Cardiac fibroblast (primary cell): ENCODE data around the gene PDSS1.

- RRBS: no CpG with 5 or more reads among the region's 5 CpGs
Measured at GRCh38 chr10:24417032-24417365, 208.1 kb downstream of the KIAA1217 start.

- RRBS: 94% methylated on average over 5 of the region's 19 CpGs
Measured at GRCh38 chr10:24524169-24524734, 199.4 kb downstream of the ARHGAP21 start.

DNA sequence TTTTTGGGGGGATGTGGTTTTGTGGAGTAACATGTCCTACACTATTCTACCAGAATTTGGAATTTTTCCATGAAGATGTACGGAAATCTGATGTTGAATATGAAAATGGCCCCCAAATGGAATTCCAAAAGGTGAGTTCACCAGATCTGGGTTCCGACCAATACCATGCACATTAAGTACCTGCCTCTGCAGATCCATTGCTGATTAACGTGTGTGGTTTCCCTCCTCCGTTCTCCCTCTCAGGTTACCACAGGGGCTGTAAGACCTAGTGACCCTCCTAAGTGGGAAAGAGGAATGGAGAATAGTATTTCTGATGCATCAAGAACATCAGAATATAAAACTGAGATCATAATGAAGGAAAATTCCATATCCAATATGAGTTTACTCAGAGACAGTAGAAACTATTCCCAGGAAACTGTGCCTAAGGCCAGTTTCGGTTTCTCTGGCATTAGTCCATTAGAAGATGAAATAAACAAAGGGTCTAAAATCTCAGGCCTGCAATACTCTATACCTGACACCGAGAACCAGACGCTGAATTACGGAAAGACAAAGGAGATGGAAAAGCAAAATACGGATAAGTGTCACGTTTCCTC, 181.0 kb downstream of the ARHGAP21 start:
- RRBS: no CpG with 5 or more reads among the region's 10 CpGs

DNA sequence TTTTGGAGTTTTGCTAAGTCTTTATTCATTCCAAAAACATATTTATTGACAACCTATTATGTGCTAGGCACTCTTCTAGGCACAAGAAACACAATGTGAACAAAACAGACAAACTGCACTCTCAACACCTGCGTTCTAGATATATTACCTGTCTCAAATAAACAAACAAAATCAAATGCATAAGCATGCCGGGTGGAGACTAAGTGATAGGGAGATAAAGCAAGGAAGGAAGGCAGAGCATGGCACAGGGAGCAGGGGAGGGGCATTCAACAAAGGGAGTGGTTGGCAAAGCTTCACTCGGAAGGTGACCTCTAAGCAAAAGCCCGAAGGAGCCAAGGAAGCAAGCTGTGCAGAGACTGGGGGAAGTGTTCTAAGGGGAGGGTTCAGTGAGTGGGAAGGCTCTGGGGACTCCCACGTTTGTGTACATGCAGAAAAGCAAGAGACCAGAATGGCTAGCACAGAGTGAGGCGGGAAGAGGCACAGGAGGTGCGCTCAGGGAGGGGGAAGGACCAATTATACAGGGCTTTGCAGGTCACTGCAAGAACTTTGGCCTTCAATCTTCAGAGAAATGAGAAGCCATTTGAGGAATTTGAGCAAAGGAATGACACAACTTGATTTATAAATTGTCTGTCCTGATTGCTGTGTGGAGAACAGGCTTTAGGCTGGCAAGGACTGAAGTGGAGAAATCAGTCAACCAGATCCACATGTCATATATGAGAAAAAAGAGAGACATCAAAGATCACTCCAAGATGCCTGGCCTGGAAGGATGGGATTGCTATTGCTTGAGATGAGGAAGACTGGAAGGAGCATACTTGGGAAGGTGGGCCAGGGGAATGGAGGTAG, 7.4 kb downstream of the ARHGAP21 start:
- RRBS: no CpG with 5 or more reads among the region's 7 CpGs

- RRBS: no CpG with 5 or more reads among the region's 7 CpGs
Measured at GRCh38 chr10:24901538-24902206, 50.7 kb downstream of the PRTFDC1 start.

DNA sequence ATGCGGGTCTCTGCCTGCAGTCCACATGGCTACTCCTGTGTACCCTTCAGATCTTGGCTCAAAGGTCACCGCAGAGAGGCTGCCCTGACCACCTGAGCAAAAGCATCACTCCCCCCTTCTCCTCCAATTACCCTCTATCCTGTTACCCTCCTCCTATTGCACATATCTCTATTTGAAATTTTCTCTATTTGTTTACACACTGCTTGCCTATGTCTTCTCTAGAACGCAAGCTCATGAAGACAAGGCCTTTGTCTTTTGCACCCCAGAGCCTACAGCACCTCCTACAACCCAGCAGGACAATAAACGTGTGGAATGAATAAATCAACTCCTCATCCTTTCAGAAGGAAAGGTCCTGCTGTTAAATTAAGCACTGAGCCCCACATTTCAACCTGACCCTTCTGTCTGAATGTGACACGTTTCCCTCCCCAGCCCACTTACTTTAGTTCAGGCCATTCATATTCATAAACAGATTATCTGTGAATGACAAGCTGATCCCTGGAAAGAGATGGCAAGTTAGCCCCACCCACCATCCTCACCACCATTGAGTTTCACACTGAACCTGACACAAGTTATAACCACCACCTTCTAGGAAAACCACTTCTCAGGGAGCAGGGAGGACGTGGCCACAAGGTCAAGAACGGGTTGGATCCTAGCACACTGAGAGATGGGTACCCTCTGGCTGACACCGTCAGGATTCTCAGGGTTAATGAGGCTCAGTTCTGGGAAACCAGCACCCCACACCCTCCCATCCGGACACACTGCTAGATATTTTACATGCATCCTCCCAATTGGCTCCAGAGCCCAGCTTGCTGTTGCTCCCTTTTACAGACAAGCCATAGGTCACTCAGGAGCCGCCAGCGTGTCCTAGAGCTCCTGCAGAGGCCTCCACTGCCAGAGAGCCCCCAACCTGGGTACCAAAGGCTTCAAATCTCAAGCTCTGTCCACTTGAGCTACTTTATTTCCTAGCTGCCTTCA, 1.0 kb downstream of the PRTFDC1 start:
- RRBS: no CpG with 5 or more reads among the region's 11 CpGs

DNA sequence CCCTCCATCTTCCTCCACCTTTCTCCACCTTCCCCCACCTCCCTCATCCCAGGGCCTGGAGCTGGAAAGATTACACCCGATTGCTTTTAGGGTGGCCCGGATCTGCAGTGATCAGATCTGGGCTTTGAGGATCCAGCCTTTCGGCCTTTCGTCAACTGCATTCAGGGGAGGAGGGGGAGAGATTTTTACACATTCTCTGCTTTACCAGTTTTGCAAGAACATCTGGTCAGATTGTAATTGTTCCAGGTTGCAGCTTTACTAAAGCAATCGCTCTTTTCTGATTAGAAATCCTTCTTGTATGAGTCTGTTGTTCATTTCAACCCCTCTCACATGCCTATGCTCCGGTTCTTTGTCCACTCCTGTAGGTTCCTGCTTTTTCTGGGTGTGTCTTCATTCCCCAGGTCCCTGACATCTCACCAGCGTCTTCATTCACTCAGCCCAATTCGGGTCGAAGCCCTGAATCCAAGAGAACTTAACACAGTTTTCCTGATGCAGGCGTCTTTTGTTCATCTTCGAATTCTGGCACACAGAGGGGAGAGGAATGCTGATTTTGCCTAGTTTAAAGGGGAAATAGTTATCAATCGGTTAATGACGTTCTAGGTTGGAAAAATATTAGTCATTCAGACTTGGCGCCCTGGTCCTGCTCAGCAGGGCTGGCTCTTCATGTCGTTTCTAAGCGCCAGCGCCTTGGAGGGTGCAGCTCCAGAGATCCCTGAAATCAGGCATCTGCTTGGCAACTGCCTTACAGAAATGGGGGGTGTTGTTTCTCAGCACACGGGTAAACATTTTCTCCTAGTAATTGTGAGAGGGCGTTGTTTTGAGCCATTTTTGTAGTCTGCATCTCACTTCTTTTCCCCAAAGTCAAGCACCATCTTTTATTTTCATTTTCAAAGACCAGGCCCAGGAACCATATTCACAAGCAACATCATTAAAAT, 1.1 kb upstream of the PRTFDC1 start:
- RRBS: no CpG with 5 or more reads among the region's 19 CpGs

DNA sequence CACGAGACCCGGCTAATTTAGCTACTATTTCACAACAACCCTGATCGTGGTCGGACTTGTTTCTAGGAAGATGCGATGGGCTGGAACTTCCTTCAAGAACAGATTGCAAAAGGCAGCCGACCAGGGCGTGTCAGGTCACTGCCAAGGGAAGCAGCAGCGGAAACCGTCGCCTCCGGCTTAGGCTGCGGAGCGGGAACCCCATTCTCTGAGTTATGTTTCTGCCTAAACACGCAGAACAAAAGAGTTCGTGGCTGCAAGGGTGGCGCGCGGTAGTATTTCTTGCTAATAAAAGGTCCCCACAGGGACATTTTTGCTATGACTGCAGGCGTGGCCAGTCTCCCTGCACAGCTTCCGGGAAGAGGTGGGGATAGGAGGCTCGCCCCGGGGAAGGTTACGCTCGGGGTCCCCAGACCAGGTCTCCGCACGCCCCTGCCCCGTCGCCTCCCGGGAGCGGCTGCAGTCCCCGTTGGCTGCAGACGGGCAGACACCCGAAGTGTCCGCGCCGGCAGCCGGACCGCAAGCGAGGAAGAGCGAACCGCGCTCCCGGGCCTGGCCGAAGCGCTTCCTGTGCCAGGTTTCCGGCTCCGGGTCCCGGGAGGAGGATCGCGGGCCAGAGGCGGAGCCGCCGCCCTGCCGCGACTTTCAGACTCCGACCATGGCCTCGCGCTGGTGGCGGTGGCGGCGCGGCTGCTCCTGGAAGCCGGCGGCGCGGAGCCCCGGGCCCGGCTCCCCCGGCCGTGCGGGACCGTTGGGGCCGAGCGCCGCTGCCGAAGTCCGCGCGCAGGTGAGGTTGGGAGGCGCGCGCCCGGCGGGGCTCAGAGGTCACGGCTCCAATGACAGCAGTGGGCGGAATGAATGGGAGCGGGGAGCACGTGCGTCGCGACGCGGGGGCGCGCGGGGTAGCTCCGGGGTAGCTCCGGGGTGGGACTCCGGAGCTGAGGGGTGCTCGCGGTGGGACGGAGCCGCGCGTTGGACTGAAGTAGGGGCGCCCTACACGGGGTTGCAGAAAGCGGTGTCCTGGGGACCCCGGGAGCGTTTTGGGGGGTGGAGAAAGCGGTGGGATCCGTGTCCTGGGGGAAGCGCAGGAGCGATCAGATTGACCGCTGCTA, at the start of gene PDSS1:
Gene PDSS1, plus strand, starts transcription at position 645 of the 1,109 bp plus-strand sequence.
- RRBS: under 1% methylated on average over 36 of the region's 115 CpGs

- RRBS: no CpG with 5 or more reads among the region's 10 CpGs
Measured at GRCh38 chr10:27169869-27171059, 15.1 kb downstream of the MASTL start.

DNA sequence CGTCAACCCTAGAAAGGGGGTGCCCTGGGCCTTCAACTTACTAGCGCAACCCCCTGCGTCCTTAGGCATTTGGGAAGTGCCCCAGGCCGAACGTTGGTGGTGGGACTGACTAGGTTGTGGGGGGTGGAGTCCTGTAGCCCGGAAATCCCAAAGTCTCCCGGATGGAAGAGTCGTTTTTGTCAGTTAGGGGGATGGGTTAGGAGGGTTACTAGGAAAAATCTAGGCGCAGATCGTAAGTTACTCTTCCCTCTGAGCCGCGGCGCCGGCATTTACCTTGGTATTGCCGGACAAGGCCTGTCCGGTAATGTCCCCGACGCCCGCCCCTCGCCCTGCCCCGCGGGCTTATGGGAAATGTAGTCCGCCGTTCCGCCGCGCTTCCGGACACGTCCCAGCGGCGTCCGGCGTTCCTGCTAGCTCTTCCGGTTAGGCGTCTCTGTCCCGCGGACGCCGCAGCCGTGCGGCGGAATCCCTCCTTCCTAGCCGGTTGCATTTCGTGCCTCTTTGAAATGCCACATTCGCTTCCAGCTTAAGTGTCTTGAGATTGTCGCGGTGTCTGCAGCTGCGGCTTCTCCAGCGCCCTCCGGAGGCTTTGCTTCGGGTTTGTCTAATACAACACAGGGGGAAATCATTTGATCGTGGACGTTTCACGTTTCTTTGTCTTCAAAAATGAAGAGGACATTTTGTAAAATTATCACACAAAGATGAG, 1.3 kb upstream of the ACBD5 start:
- RRBS: 1% methylated on average over 25 of the region's 54 CpGs

DNA sequence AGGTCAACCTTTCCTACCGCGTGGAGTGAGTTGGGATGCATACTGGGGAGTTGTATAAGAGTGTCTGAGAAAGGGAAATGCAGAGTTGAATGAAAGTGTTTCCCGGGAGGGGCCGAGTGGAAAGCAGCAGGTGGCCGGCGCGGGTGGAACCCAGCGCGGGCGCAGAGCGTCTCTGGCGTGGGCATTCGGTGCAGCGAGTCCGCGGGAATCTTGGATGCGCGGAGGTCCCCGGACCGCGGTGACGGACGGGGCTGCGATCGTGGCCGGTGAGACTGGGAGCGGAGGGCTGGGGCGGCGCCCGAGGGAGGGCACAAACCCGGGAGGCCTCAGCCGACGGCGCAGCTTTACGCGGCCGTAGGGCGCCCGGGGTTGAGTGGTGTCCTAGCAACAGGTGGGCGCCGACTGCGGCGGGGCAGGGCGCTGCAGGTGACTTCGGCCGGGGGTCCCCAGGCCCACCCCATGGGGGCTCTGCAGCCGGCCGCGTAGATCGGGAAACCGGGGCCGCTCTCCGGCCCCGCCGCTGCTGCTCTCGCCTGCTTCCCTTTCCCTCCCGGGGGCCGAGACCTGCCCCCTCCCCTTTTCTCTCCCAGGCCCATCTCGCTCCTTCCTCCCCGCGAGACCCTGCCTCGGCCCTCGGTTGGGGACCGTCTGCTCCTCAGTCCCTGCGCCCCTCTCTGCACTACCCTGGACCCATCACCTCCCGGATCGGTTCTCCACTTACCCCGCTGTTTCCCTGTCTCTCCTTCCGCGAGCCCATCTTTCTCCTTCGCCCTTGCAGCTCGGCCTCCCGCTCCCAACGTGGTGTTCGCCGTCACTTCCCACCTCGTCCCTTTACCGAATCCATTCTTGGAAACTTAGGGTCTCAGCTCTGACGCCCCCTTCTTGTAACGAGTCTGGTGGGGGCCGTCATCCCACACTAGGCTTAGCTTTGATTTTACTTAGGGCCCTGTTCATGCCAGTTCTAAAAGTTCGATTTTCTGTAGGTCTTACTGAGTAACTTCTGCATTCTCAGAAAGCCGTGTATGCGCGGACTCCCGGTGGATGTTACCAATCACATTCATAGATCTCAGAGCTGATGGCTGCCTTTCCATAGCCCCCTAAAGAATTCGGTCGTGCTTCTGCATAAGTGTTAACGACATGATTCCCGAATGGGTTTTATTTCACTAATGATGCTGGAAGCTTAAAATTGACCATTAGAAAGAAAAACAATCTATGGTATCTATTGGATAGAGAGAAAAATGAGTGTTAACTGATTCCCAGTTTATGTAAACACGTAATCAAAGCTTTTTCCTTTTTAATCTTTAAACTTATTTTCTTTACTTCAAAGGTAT, 18.5 kb upstream of the ACBD5 start:
- RRBS: 2% methylated on average over 29 of the region's 91 CpGs

- RRBS: no CpG with 5 or more reads among the region's 2 CpGs
Measured at GRCh38 chr10:27505176-27505406, 987 bp downstream of the RAB18 start.

DNA sequence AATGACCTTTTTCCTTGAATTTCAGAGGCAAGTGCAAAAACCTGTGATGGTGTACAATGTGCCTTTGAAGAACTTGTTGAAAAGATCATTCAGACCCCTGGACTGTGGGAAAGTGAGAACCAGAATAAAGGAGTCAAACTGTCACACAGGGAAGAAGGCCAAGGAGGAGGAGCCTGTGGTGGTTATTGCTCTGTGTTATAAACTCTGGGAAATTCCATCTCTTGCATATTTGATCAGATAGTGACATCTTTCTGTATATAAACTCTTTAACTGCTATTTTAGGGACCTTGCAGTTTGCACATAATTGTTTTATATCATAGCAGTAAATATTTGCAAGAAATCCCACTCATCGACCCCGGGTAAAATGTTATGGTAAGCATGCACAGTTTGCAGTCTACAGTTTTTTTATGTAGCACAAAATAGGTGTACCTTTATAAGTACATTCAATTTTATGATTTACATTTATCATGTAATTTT, 33.8 kb downstream of the RAB18 start:
- RRBS: no CpG with 5 or more reads among the region's 2 CpGs

- RRBS: no CpG with 5 or more reads among the region's 7 CpGs
Measured at GRCh38 chr10:28238346-28238911, 64.4 kb downstream of the MPP7 start.

DNA sequence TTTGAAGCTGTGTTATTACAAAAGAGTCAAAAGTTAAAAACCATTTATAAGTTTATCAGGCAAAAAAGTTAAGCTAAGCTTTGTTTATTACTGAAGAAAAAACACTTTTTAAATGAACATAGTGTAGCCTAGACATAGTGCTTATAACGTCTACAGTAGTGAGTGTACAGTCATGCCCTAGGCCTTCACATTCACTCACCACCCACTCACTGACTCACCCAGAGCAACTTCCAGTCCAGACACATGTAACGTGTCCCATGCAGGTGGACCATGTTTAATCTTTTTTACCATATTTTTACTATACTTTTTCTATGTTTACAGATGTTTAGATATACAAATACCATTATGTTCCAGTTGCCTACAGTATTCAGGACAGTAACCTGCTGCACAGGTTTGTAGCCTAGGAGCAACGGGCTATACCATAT, 11.1 kb downstream of the MPP7 start:
- RRBS: no CpG with 5 or more reads among the region's 3 CpGs

- RRBS: no CpG with 5 or more reads among the region's 1 CpG
Measured at GRCh38 chr10:28331071-28331483, 28.2 kb upstream of the MPP7 start.

- RRBS: 2% methylated on average over 8 of the region's 68 CpGs
Measured at GRCh38 chr10:28532507-28533085, 322 bp upstream of the WAC start.

DNA sequence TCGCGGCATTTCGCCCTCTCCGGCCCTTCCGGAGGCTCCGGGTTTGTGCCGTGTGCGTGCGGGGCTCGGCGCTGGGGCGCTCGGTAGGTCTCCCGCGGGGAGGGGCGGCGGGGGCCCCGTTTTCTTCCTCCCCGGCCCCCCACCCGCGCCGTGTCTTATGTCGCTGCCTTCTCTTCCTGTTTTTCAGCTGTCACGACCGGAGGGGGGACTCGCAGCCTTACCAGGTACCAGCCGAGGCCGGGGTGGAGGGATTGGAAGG, 822 bp downstream of the WAC start:
- RRBS: 2% methylated on average over 16 of the region's 28 CpGs

DNA sequence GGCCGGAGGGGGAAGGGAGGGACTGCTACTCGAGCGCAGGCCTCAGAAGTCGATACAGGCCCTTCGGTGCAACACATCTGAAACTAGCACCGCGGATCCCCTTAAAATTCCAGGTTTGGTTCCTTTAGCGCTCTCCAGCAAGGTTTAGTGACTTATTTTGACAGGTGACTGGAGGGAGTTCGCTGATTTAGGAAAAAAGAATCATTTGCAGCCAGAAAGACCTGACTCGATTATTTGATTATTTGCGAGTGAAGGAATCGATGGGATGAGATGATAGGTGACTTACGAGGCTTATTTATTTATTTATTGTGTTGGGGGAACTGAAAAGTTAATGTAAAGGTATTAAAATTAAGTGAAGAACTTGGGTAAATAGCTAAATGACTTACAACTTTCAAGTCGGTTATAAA, 1.2 kb downstream of the WAC start:
- RRBS: no CpG with 5 or more reads among the region's 14 CpGs